ENCODE measurements around the gene POU3F4.

DNA sequence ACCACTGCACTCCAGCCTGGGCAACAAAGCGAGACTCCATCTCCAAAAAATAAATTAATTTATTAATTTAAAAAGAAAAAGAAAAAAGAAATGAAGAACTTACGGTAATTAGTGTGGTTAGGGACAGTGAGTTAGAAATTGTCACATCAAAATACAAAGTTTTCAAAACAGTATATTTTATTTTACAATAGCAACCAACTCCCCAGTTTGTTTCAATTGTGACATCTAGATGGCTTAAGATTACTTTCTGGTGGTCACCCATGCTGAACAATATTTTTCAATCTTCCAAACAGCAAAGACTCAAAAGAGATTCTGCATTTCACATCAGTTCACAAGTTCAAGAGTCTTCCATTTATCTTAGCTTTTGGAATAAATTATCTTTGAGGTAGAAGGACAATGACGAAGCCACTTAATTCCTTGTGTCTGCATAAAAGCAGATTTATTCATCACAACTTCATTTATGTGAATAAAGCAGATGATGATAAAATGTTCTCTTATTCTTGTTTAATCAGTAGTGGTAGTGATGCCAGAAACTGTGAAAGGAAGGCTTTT is 257.6 kb downstream of the CHIC1 start:
- RRBS = no CpG with 5 or more reads among the region's 3 CpGs

DNA sequence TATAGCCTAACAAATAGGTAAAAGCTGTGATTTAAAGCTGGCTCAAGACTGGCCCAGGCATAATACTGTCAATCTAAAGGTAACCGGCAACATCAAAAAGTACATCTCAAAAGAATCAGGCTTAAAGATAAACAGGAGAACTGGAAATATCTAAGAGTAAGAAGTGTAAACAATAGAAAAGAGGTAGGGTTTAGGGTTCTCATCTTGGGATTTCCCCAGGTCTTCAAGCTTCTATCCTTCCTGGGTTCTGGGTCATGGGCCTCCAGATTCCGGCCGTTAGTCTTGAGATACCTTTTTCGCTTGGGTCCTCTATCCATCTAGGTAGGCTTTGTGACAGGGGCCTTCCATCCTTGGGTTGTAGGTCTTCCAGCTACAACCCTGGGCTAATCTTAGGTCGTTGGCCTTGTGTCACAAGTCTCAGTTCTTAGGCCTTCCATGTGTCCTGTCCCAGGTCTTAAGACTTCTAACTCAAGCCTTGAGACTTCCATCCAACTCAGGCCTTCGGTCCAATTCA is 263.5 kb downstream of the CHIC1 start:
- RRBS = no CpG with 5 or more reads among the region's 6 CpGs

- RRBS = no CpG with 5 or more reads among the region's 1 CpG
Observed at GRCh38 chrX:73917162-73917768, 354.3 kb downstream of the CHIC1 start.

GRCh38 chrX:73943513-73944641 is 360.1 kb upstream of the ZCCHC13 start:
- RRBS = no CpG with 5 or more reads among the region's 46 CpGs

- RRBS = no CpG with 5 or more reads among the region's 14 CpGs
Observed at GRCh38 chrX:73963590-73964330, 340.2 kb upstream of the ZCCHC13 start.

DNA sequence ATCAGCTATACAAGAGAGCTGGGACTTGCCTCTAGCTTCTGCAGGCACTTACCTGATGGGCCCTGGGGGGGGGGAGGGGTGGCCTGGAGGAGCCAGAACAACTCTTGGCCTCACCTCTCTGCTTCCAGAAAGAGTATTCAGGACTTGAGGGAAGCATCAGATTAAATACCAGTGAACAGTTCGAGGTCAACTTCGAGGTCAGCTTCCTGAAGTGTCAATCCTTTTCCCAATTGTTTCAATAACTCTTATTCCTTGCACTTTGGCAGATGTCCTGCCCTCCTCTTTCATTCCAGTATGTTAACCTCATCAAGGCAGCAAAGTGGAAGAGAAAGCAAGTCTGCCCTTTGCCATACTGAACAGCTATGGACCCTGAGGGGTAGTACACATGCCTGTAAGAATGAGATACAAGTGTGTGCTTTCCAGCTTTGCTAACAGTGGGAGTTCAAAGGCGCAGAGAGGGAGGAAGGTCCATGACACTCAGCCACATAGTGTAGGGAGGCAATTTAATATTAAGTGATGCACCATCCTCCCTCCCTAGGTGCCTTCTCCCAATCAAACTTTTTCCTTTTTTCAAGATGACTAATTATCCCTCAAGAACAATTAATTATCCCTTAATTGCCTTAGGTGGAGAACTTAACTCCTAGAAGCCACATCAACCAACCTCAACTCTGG is 96.5 kb upstream of the ZCCHC13 start:
- RRBS = no CpG with 5 or more reads among the region's 3 CpGs

DNA sequence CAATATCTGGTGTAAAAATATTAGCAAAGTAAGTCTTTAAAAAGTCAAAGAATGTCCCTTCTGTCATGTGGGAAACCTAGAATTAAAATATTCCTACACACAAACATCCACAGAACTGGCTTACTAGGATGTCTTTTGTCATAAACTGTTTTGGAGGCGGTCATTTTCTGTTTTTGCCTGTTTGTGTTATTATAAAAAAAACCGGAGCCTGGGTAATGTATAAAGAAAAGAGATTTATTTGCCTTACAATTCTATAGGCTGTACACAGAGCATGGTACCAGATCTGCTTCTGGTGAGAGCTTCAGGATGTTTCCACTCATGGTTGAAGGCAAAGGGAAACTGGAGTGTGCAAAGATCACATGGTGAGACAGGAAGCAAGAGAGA is 79.4 kb upstream of the NEXMIF start:
- RRBS = no CpG with 5 or more reads among the region's 2 CpGs

- RRBS = no CpG with 5 or more reads among the region's 1 CpG
Observed at GRCh38 chrX:75787643-75787923, 2.5 kb upstream of the MAGEE2 start.

DNA sequence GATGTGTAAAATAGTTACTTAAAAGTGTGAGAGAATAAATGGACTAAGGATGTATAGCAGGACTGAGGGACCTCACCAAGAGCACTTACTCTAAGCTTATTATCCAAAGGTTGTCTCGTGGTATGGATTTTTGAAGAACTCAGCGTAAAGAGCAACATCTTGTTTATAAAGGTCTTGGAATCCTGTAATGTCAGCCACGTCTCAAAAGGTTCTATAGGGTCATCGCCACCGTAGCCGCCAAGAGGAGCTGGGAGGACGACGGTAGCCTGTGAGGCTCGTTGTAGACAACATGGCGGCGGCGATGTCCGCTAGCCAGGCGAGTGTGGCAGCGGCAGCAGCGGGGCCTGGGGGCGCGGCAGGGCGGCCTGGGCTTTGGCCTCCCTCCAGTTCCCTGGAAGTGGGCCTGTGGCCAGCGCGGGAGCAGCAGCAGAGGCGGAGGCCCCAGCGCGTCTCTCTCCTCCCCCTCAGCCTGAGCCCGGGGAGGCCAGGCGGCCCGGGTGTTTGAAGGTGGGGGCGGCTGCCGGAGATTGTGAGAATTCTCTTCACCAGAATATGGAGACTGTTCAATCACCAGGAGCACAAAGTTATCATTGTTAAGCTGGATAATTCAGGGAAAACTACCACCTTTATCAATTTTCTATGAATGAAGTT is 143.5 kb upstream of the PBDC1 start:
- RRBS = no CpG with 5 or more reads among the region's 29 CpGs

DNA sequence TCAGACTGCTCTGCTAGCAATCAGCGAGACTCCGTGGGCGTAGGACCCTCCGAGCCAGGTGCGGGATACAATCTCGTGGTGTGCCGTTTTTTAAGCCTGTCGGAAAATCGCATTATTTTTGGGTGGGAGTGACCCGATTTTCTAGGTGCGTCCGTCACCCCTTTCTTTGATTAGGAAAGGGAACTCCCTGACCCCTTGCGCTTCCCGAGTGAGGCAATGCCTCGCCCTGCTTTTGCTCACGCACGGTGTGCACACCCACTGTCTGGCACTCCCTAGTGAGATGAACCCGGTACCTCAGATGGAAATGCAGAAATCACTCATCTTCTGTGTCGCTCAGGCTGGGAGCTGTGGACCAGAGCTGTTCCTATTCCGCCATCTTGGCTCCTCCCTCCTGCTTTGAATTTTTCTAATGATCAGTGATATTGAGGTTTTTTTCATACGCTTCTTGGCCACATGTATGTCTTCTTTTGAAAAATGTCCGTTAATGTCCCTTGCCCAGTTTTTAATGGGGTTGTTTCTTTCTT is 298.2 kb downstream of the MAGEE1 start:
- RRBS = no CpG with 5 or more reads among the region's 22 CpGs

DNA sequence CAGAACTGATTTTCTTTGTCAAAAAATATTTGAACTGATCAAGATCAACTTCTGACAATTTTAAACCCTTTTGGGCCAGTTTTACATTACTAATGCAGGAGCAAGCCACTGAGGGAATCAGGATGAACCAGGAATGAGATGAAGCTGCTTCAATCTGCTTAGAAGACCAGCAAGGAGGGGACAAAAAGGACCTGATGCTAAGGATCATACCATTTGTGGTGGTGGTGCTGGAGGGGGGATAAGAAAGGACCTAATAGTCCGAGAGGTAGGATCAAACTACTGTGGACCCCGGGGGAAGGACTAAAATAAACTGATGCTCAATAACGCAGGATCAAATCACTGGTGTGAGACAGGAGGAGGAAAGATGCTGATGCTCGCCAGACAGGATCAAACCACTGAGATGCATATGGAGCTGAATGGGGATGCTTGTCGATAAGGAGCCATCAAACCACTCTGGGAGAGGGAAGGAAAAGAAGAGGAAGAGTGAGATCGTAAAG is 432.8 kb upstream of the FGF16 start:
- RRBS = no CpG with 5 or more reads among the region's 6 CpGs

DNA sequence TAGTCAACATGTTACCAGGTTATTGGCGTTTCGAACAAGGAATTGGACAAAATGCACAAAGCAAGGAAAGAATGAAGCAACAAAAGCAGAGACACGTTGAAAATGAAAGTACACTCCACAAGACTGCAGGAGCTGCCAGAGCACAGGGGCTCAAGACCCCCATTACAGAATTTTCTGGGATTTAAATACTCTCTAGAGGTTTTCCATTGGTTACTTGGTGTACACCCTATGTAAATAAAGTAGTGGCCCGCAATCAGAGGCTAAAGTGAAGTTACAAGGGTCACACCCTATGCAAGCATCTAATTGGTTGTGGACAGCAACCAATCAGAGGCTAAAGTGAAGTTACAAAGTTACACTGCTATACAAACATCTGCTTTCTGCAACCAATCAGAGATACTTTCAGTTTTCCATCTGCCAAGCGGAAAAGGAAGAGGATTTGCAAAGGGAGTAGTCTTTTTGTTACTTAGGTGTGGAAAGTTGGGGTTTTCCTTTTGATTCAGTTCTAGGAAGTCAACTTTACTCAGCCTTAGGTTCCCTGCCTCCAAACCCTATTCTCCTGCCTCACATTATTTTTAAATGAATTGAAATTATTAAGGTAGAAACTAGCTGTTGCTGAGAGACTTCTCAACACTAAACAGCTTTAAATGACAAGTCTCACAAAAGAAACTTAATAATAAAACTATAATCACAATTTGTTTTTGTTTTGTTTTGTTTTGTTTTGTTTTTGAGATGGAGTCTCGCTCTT is 2.1 kb upstream of the ATRX start:
- RRBS = no CpG with 5 or more reads among the region's 6 CpGs

GRCh38 chrX:78124554-78125395 is 14.7 kb downstream of the TAF9B start:
- RRBS = no CpG with 5 or more reads among the region's 5 CpGs

DNA sequence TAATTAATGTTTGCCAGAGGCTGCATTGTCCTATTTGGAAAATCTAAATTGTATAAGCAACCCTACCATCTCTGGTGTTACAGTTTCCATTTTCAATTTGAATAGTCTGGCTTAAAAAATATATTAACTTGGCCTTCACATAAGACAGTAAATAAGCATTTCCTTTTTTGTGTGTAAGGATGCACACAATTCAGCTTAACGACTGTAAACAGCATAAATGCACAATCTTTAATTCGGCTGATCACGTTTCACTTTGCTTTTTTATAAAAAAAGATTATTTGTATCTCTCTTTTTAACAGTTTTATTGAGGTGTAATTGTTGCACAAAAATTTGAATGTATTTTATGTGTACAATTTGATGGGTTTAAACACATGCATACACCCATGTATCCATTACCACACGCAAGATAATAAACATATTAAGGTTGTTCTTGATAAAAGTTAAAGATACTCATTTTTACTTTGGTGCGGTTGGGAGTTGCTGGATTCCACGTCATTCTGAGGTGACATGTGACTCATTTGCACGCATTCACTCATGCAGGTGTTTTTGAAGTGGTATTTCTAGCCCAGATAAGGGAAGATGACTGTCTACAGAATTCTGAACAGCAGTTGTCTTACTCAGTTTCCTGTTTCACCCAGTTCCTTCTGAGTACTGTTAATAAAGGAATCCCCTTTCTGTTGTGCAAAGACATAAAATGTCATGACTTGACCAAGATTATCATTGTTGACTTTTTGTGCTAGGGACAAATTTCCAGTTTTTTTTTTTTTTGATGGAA is 142.1 kb downstream of the RTL3 start:
- RRBS = no CpG with 5 or more reads among the region's 7 CpGs

DNA sequence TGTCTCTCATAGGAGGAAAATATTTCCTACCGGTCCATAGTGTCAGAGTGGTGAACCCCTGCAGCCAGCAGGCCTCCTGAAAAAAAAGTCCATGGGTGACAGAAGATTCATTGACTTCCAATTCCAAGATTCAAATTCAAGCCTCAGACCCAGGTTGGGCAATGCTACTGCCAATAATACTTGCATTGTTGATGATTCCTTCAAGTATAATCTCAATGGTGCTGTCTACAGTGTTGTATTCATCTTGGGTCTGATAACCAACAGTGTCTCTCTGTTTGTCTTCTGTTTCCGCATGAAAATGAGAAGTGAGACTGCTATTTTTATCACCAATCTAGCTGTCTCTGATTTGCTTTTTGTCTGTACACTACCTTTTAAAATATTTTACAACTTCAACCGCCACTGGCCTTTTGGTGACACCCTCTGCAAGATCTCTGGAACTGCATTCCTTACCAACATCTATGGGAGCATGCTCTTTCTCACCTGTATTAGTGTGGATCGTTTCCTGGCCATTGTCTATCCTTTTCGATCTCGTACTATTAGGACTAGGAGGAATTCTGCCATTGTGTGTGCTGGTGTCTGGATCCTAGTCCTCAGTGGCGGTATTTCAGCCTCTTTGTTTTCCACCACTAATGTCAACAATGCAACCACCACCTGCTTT is 7.4 kb downstream of the LPAR4 start:
- RRBS = no CpG with 5 or more reads among the region's 7 CpGs

DNA sequence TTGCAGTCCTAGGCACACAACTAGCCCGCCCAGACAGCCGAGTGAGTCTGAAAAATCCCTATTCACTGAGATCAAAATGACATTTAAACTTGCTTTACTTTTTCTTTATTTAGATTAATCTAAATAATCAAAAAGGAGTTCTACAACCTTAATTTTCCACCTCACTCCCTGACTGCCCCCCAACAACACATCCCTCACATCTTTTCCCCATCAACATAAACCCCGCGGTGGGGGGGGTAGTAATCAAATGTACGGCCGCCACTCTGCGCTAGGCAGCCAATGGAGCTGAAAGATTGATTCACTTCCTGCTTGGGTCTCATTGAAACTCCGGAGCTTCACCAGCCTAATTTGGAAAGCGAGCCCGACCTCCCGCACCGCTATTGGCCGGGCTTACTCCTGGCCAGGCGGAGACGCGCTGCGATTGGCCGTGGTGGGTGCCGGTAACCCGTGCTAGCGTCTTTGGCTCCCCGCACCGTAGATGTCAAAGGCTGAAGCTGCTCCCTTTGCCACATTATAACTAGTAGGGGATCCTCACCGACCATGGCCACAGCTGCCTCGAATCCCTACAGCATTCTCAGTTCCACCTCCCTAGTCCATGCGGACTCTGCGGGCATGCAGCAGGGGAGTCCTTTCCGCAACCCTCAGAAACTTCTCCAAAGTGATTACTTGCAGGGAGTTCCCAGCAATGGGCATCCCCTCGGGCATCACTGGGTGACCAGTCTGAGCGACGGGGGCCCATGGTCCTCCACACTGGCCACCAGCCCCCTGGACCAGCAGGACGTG is at the start of gene POU3F4:
POU3F4 (plus strand) TSS at position 506 of the 783 bp plus-strand sequence.
- RRBS = 8% methylated on average over 12 of the region's 32 CpGs

DNA sequence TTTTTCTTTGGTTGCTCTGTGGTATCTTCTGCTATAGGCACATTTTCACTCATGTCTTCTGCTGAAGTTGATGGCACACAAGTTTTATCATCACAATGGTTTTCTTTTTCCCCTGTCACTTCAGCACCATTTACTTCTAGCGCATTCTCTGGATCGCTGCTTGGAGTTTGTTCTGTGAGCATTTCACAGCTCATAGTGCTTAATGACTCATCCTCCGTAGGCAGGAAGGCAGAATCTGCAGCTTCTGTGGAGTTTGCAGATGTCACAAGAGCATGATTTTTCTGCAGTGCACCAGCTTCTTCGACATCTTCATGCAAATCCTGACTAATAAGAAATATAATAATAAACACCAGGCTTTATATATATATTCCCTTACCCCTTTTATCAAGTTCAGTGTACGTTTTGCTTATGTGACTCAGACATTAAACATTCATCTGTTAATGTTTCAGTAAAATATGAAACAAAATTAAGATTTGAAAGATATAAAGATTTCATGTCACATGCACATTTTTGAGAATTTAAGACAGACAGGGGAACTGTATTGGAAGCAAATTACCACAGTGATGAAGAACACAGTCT is 83.5 kb downstream of the CHM start:
- RRBS = no CpG with 5 or more reads among the region's 5 CpGs

- RRBS = no CpG with 5 or more reads among the region's 1 CpG
Observed at GRCh38 chrX:86777697-86778045, 629.4 kb downstream of the DACH2 start.

- RRBS = no CpG with 5 or more reads among the region's 7 CpGs
Observed at GRCh38 chrX:93696129-93696421, 22.1 kb downstream of the FAM133A start.

DNA sequence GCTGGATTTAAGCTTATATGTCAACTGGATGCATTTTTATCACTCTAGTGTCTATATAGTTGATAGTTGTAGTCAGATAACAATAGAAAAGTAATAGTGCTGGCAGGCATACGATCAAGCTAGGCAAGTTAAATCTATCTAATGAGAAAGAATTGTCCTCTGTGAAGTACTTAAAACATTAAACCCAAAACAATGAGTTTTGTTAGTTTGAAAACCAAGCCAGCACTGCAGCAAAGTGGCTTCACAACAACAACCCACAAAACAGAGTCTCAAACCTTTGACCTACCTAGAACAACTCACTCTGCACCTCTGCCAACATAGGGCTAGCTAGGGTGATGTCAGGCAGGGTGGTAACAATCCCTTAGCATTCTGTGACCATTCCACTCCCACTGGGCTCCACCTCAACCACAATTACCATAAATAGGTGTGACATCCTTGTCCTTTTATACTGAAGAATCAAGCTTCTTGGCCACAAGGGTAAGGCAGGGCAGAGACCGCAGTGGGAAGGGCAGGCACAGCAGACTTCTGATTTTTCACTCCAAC is 795.5 kb upstream of the DIAPH2 start:
- RRBS = no CpG with 5 or more reads among the region's 2 CpGs